GM19240 (cell line): ENCODE results near the genes KHDC1, SLC17A5, CD109, COL12A1, FILIP1, MYO6 and IMPG1.

- RRBS = 25% methylated on average over 1 of the region's 31 CpGs
Observed at GRCh38 chr6:72620047-72620968, 1.6 kb upstream of the KCNQ5 start.

DNA sequence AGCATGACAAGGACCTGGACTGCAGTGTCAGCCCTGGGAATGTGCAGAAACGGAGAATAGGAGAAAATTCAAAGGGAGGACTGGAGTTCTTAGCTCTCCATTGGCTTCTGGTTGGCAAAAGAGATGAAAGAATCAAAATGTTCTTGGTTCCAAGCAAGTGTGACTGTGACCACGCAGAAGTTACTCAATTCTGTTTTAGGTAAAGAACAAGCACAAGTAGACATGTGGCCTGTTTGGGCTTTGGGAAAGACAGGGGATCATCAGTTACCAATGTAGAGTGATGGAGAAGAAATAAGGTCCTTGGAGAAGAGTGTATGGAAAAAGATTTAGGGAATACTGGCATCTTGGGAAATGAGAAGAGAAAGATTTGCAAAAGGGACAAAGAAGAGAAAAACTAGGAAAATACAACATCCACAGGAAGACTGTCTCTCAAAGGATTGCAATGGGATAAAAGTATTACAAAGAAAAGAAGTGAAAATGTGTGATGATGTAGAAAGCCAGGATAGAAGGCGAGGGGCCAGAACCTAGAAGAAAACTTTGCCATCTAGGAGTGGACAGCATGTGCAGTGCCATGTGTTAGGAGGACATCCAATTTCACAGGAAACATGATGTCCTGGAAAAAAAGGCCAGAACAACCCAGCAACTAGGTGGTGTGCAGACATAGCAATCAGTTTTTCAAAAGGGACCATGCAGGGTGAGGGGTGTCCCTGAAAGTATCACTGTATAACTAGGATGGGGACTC, 17.1 kb downstream of the KCNQ5 start:
- RRBS = no CpG with 5 or more reads among the region's 3 CpGs

DNA sequence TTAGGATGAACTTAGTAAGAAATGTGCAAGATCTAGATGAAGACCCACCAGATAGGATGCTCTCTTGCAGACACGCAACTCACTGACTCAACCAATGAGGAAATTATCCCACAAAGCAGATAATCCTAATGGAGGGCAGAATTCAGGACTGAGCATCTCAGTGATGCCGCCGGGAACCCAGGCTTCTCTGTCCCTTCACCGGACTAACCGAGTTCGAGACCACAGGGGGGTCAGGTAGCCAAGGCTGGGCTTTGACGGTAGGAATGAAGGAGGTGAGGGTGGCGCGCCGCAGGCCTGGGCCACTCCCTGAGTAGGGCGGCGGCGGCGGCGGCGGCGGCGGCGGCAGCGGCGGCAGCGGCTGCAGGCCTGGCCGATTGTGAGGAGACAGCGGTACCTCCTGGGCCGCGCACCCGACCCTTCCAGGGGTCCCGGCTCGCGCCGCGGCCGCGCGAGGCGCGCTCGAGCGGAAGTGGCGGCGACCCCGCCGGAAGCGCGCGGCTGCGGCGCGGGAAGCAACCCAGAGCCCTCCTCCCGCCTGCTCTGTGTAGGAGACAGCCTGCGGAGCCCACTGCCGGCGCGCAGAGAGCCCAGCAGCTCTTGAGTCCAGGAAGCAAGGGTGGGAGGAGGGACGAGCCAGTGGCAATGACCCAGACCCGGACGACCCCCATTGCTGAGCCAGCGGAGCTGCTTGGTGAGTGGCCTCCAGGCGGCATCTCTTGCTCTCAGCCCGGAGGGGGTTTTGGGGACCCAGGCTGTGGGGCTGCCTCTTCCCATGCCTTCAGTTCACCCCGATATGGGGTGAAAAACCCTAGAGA, at the start of gene KHDC1:
TSS of gene KHDC1 (minus strand) at position 471 of the 815 bp plus-strand sequence.
- RRBS = 2% methylated on average over 31 of the region's 61 CpGs

DNA sequence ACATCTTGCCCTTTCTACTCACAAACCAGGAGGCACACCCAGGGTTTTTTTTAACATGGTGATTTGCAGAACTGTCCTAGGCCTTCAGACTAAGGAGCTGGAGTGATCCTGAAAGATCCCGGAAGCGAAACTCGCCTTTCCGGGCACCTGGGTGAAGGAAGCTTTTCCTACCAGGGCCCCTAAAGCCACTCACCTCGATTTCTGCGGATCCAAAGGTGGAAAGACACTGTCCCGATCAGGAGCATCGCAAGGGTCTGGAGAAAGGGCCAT, 44.8 kb downstream of the DPPA5 start:
- RRBS = no CpG with 5 or more reads among the region's 8 CpGs

GRCh38 chr6:73653749-73654749, at the start of gene SLC17A5:
Gene SLC17A5, minus strand, starts transcription at chr6:73653992.
- RRBS = 2% methylated on average over 18 of the region's 77 CpGs

DNA sequence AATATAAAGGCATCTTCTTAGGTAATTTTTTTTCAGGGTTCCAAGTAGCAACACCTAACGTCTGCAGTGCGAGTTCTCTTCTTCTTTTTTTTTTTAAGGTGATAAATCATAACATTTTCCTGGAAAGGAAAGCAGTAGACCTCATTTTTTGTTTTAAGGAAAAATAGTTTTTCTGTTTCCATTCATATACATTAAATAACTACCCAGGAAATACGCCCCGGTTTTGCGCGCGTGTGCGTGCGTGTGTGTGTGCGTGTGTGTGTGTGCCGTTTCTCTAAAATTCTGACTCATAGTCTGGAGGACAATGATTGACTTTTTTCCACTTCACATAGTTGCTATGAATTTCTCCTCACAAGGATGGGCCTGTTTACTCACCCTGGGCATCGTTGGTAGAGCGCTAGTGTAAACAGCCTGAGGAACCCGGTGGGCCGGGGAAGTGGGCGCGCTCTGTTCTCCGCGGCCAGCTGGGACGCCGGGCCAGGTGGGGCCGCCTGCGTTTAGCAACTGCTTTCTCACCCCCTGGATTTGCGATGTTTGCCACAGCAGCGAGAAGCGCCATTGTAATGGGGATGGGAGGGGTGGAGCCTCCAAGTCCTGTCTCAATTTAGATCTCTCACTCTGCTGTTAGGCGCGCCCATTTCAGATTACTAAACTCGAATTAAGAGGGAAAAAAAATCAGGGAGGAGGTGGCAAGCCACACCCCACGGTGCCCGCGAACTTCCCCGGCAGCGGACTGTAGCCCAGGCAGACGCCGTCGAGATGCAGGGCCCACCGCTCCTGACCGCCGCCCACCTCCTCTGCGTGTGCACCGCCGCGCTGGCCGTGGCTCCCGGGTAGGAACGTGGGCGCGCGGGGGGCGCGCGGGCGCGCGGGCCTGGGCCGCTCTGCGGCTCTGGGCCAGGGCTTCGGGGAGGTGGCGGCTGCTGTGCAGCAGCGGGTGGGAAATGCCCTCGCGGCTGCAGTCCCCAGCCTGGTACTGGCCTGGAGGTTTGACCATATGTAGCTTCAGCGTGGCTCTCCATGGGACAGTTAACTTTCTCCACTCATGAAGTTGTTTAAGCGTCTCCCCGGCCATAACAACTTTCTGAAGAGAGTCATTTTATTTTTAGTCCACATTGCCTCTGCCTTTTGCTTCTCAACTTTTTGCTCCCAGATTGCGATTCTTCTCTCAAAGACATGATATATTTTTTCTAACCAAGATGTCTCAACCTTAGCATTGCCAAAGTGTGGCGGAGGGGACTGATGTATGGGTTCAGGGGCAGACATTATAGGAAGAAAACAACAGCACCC, at the start of gene CD109:
TSS of gene CD109 (plus strand) at position 747 of the 1,290 bp plus-strand sequence.
- RRBS = under 1% methylated on average over 18 of the region's 68 CpGs

DNA sequence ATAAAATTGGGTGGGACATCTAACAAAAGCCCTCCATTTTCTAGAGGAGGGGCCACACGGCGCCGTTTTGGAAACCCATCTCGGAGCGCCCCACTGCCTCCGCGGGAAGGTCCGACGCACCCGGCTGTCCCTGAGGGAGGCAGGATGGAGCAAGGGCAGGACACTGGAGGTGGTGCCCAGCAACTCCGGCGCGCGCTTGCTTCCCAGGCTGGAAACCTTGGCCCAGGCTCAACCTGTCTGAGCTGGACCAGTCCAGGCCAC, 4.1 kb downstream of the COL12A1 start:
- RRBS = 34% methylated on average over 2 of the region's 14 CpGs

GRCh38 chr6:75205593-75206408, at the start of gene COL12A1:
Gene COL12A1, minus strand, starts transcription at chr6:75206053.
- RRBS = 24% methylated on average over 9 of the region's 65 CpGs

DNA sequence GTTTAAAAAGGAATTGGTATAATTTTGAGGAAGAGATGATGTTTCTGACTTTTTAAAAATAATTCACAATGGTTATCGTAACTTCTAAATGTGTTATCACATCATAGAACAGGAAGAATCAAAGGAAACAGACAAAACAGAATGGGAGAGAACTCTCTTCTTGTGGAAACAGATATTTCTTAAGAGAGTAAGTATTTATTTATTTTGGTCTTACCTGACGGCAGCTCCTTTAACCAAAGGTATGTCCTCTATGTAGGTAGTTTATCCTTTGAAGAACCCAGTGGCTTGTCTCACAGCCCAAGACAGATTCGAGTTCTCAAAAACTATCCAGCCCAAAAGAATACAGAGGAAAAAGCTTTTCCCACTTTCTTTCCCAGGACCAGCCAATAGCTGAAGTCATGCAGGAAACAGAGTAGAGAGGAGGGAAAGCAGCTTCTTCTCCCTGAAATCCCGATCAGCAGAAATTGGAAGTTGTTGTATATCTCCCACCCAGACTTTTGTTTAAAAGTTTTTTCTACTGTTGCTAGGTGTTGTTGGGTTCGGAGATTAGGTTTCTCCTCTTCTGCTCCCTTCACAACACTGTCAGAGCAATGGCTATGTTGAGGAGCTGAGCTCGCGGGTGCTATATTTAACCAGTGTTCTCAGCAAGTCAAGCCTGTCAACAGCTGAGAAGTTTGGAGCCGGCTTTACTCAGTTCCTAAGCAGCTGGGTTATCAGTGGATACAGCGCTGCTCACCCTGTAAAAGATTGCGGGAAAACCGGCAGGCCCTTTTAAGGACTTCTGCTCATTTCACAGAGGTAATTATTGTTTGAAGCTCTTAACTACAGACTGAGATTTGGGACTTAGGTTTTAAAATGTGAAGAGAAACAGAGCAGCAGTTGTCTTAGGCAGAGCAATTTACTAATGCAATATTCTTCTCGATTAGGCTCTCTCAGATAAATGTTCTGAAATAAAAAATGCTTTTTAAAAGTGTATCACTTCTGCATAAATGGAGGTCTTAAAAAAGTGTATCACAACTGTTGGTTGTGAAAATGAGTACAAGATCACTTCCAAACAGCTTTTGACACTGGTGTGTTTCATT, at the start of gene FILIP1:
TSS of gene FILIP1 (minus strand) at position 601 of the 1,082 bp plus-strand sequence.
- RRBS = 68% methylated on average over 4 of the region's 12 CpGs

DNA sequence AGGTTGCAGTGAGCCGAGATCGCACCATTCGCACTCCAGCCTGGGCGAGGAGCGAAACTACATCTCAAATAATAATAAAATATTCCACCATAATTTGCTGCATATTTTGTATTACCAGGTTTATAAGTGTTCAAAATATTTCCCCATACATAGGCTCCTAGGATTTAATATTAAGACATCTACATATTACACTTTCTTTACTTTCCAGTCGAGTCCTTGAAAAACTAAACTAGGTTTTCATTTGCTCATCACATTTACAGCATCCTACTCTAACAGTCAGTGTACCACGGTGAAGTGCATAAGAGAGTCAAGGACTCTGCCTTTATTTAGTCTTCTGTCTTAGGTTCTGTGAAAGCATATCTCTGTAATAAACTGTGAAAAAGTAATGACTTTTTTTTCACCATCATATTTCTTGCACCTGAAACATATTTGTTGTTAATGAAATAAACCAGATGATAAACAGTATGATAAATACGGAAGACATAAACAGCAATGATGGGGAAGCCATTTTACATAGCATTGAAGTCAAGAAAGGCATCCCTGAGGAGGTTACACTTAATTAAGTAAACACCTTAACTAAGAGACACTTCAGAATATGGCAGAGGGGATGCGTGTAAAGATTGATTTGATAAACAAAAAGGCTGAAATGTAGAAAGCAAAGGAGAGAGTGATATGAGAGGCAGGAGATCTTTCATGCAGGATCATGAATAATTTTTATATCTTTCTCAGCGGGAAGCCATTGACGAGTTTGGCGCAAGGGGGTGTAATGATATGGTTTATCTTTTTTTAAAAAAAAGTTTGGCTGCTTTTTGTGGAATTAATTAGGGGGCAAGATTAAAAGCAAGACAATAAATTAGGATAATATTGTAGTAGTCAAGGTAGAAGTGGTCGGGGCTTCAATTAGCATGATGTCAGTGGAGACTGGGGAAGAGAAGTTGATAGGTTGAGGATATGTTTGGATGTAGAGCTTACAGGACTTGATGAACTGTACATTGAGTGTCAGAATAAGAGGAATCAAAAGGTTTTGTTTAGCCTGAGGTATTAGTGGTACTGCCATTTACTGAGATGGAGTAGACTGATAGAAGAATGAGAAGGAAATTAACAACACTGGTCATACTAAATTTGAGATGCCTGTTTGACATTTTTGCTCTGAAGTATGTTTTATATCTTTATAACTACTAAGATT, 3.7 kb downstream of the SENP6 start:
- RRBS = no CpG with 5 or more reads among the region's 13 CpGs

DNA sequence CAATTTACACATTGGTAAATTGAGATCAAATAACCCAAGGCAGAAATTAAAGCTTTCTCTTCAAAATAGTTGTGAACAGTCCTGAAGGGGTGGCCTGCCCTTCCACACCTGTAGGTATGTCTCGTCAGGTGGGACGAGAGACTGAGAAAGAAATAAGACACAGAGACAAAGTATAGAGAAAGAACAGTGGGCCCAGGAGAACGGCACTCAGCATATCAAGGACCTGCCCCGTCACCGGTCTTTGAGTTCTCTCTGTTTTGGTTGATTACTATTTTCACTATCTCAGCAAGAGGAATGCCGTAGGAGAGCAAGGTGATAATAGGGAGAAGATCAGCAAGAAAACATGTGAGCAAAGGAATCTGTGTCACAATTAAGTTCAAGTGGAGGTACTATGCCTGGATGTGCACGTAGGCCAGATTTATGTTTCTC, 45.0 kb upstream of the MYO6 start:
- RRBS = no CpG with 5 or more reads among the region's 7 CpGs

- RRBS = 2% methylated on average over 40 of the region's 82 CpGs
Observed at GRCh38 chr6:75748836-75749499, at the start of gene MYO6. Gene MYO6, plus strand, starts transcription at chr6:75749239.

- RRBS = no CpG with 5 or more reads among the region's 2 CpGs
Observed at GRCh38 chr6:75830268-75830669, 81.2 kb downstream of the MYO6 start.

GRCh38 chr6:75889898-75890276, 140.8 kb downstream of the MYO6 start:
- RRBS = no CpG with 5 or more reads among the region's 8 CpGs

DNA sequence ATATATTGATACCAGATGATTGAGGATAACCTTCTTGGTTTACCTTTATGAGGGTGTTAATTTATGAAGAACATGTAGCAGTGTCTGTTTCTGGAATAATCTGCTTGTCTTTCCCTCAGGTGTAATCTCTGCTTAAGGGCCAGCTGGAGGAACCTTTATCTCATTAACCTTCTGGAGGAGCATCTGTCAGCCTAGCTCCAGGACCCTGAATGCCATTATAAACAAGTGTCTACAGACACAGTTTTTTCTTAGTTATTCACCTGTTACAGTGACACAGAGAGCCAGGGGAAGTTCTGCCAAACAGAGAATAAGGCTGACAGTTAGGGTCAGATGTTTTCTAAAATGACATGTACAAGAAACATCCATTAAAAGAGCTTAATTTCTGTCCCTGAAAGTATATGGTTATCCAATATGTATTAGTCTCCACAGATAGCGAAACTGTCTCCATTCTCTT, at the start of gene IMPG1:
TSS of gene IMPG1 (minus strand) at position 86 of the 454 bp plus-strand sequence.
- RRBS = no CpG with 5 or more reads among the region's 1 CpG

GRCh38 chr6:76561045-76561839, 488.8 kb upstream of the IMPG1 start:
- RRBS = no CpG with 5 or more reads among the region's 8 CpGs

DNA sequence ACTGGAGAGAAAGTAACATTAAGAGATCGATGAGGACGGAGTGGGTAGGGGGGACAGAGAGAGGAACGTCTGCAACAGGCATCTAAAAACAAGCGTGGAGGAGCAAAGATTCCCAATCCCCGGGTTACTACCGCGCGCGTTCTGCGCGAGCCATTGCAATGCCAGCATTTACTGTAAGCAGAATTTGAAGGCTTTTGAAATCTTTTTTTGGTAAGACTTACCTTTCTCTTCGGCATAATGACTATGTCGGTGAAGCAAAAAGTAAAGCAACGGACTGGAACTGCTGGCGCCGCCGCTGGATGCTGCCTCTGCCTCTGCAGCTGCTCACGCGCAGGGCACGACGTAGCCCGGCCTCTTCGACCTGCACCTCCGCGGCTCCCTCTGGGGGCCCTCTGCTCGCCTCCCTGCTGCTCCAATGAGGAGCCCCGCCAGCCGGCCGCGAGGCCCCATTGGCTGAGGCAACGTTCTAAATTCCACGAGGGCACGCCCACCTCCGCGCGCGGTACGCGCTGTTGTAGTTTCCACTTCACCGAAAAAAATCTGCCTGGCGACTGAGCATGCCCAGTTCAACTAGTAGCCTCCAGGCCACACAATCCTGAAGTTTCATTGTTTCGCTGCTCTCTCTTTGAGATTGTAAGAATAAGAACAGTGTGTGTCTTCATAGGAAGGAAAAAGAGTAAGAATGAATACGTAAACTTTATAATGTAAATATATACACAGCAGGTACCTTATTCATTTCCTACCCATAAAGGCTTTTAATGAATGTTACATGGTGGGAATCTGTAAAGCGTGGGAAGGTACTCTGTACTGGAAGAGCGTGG, 156.5 kb upstream of the PHIP start:
- RRBS = 1% methylated on average over 6 of the region's 45 CpGs

GRCh38 chr6:79269804-79270448, 191.9 kb upstream of the PHIP start:
- RRBS = no CpG with 5 or more reads among the region's 4 CpGs